H4 (cell line): ENCODE results near the genes INAFM1, CARD8 and ODAD1.

- RAMPAGE, long total RNA = no peak
These were observed 1.7 kb upstream of the INAFM1 start for GRCh38 chr19:47272924-47273444.

GRCh38 chr19:47274795-47275115 lies at the start of gene INAFM1:
INAFM1 (plus strand) TSS chr19:47274885.
- RAMPAGE, long total RNA = no peak

DNA sequence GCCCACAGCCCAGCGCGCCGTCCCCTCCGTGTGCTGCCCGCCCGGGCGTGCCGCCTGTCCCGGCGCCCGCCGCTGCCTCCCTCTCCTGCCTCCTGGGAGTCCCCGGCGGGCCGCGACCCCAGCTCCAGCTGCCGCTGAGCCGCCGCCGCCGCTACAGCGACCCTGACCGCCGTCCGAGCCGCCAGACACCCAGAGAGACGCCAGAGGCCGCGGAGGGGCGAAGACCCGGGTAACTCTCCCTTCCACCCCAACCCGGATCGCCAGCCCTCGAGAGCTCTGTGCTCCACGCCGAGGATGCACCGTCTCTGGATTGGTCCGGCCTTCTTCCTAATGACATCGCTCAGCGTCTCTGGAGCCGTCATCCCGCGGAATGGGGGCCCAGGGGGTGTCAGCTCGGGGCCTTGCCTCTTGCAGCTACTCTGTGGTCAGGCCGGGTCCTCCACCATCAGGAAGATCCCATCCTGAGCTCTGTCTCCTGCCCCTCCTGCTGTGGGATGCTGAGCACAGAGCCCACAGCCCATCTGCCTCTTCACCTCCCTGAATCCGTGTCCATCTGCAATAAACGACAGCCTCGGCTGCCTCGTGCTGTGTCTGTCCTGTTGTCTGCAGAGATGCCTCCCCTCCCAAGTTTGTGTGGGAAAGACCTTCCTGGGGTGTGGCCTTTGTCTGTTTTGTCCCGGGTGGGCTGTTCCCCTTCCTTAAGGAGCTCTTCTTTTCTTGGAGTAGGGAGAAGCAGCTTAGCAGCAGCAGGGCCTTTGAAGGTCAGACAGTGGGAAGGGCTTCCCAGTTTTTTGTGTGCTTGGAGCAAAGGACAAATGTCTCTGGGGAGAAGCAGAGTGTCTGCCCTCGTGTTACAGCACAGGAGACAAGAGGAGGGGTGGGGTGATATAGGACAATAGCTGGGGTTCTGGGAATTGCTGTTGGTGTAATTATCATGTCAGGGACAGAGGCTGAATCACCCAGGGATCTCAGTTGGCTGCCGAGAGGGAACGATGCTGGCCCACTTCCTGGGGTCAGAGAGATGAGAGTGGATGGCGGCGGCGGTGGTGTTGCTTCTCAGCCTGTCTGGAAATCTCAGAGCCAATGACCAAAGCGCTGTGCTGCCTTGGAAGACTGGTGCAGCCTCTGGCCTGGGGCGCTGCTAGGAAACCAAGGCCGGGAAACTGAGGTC lies 816 bp downstream of the INAFM1 start:
- RAMPAGE, long total RNA = no peak

- RAMPAGE, long total RNA = no peak
These were observed 13.4 kb upstream of the C5AR1 start for GRCh38 chr19:47296303-47296578.

DNA sequence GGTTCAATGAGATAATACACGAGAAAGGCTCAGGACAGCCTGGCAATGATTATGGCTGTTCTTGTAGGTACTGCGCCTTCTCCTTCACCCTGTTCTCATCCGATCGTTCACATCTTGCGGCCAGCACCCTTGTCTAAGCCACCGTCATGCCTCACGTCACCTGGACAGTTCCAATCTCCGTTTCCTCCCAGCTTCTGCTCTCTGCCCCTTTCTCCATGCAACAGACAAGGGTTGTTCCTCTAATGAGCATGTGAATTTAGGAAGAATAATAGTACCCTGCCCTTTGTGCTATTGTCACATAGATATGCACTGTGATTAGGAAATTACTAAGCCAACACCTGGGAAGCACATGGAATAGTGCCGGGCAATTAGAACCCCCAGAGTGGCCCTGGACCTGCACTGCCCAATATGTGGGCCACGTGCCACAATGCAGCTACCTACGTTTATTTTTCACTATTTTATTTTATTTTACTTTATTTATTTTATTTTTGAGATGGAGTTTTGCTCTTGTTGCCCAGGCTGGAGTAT lies 4.3 kb downstream of the C5AR1 start:
- RAMPAGE, long total RNA = no peak

DNA sequence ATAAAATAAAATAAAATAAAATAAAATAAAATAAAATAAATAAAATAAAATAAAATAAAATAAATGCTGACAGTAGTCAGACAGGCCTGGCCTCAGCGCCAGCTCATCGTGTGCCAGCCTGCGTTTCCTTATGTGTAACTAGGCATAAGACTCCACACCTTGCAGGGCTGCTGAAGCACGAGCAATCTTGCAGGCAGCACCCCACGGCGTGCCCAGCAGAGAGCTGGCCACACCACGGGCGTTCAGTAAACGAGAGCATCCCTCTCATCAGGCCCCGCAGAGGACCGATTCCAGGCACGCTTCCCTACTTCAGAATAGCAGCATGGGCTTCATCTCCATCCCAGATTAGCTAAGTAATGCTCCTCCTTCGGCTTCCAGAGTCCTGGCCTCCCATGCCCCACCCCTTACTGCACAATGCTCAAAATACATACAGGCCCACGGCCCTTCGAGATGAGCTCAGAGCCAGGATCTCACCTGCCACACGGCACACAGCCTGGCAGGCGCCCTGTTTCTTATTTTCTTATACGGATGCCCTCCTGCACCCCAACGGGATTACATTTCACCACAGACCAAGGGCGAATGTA lies 5.5 kb downstream of the NAPA start:
- RAMPAGE, long total RNA = no peak

- RAMPAGE, long total RNA = no peak
These were observed 3.2 kb downstream of the NAPA start for GRCh38 chr19:47511581-47512126.

DNA sequence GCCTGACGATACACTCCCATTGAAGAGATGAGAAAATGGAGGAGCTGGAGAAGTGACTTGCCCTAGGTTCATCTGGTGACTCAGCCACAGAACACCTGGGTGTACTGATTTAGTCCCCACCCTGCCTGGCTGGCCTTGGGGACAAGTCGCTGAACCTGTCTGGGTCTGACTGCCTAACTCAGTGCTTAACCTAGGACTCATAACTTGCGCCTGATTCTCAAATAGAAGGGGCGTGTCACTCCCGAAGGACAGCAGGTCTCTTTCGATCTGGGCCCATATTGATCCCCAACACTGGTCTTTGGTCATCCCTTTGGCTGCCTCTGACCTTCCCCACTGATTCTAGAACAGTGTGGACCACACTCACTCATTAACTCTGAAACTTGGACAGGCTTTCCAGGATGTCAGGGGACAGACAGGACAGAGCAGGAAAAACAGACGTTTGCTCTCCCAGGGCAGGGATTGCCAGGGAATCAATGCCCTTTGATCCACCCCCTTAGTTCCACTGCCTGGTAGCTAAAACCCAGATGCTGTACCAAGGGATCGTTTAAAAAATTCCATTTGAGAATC lies 7.4 kb upstream of the BICRA start:
- RAMPAGE, long total RNA = no peak

DNA sequence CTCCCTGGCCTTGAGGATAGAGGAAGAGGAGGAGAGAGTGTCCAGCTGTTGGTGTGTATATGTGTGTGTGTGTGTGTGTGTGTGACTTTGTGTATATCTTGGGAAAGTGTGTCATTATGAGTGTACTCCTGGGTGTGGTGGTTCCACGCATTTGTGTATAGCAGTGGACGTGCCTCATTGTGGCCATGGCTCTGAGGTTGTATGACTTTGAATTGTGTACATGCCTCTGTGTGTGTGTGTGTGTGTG lies 6.6 kb downstream of the EHD2 start:
- RAMPAGE, long total RNA = no peak

GRCh38 chr19:47736260-47736715 lies 9.1 kb upstream of the NOP53 start:
- RAMPAGE, long total RNA = no peak

- RAMPAGE, long total RNA = no peak
These were observed 2.8 kb upstream of the NOP53 start for GRCh38 chr19:47742579-47742864.

DNA sequence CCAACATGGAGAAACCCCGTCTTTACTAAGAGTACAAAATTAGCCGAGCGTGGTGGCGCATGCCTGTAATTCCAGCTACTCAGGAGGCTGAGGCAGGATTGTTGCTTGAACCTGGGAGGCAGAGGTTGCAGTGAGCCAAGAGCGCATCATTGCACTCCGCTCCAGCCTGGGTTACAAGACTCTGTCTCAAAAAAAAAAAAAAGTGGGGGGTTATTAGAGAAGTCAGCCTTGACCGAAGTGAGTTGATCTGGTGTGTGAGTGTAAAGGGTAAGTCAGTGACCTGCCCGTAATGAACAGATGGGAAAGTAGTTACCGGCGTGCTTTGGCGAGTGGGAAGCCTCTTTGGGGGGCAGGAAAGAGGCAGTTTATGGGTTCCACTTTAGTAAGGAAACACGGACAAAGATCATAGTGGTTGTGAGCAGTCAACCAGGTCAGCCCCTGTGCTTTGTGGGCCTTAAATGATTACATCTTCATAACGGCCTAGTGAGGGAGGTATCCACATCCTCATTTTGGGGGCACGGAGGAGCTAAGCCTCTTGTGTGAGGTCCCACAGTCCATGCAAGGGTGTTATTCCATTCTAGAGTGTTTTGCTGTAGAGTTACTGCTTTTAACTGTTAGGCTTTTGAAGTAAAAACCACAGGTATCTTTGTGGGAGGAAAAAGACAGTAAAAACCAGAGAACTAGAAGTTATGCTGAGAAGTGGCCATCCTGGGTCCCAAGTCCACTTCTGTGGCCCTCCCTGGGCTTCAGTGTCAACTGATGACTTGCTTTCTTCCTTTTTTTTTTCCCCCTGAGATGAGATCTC lies 3.8 kb downstream of the NOP53 start:
- RAMPAGE, long total RNA = no peak

DNA sequence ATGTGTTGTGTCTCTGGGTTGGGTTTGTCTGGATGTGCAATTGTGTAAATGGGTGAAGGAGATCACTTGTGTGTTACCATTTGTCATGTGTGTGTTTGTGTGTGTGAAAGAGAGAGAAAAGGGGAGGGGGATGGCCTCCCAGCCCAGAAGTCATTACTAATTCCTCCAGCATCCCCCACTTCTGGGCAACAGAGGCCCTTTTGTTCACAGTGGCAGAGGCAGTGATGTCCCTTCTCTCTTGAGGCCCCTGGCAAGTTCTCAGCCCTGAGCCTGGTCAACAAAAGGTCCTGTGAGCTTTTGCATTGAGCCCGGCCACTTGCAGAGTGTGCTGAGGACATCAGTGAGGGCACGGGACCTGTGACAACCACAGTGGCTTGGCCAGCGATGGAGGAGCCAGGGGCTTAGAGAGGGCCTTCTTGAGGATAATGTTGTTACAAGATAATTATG lies 4.5 kb upstream of the SELENOW start:
- RAMPAGE, long total RNA = no peak

DNA sequence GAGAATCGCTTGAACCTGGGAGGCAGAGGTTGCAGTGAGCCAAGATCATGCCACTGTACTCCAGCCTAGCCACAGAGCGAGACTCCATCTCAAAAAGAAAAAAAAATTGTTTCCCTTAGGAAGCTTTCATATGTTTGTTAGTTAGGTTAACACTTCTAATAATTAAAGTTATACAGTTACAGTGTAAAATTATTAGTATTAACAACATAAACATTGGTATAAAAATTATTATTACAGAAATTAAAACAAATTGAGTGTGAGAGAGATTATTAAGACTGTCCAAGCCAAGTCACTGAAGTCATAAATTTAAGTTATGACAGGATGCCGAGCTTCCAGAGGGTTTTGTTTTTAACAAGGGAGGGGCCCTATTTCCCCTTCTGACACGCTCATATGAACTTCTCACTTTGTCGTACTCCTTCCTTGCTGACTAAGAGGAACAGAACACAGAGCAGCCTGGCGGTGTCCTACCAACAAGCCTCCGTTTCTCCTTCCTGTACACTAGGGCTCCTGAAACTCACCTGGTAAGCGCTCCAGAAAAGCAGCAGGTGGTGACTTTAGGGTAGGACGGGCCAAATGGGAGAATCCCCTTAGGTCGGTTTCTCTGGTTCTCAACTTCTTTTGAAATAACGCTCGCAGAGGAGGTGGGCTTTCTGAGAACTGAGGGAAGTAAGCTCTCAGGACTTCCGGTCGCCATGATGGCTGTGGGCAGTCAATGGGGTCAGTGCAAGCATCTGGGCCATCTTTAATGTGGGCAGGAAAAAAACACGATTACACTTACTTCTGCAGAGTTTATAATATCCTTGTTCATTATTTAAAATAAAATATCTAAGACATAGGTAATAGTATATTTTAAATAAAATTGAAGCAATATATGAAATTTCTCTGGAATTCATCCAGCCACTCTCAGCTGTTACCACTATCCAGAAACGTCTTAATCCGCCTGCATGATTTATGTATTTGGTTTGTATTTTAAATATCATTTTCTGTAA lies at the start of gene CARD8:
Gene CARD8 (minus strand): TSS at position 639 of the 989 bp plus-strand sequence.
- RAMPAGE, long total RNA = start-site peak on the minus strand centred at position 625 of the sequence, 35 bp wide, 45 reads

GRCh38 chr19:48321776-48322400 lies at the start of gene ODAD1:
ODAD1 (minus strand) TSS chr19:48321971.
- RAMPAGE, long total RNA = no peak

GRCh38 chr19:48368846-48369446 lies 4.8 kb downstream of the SYNGR4 start:
- RAMPAGE, long total RNA = no peak

DNA sequence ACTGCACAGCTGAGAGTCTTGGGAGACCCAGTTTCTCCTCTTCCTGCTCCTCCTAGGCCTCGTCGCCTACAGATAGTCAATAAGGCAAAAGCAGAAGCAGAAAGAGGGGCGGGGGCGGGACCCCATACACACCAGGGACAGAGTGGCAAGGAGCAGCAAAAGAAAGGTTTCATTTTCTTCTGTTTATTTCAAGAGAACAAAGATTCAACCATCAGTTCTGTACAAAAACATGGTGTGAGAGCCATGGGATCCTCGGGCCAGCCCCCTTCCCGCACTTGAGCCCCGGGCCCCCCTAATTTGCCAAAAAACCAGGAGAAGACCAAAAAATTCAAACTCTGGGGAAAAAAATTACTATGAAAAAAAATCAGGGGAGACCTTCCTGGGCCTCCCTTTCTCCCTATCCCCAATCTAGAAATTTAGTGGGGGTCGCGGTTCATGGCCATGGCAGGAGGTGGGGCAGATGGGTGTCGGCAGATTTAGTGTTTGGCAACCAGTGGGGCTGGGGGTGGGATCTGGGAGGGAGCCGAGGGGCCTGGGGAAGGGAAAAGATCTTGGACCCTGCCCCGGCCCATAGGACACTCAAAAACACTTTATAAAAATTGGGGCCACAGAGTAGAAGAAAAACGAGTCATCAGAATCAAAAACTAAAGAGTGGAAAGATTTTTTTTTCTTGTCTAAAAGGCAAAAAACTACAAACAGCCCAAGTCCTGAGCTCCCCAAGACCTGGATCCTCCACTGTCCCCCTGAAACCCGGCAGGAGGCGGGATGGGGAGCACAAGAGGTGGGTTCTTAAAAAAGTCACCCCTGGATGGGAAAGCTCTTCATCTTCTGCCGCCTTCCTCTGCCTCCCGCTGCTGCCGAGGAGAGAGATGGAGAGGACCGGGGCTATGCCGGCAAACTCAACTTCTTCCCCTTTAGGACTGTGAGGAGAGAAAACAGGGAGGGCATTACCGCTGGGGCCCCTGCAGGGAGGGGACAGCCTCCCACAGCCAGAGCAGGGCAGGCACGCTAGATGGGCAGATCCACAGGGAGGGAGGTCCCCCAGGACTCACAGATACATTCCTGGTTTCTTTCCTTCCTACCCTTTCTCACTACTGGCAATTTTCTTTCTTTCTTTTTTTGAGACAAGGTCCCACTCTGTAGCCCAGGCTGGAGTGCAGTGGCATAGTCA lies 8.6 kb downstream of the KDELR1 start:
- RAMPAGE, long total RNA = no peak

- RAMPAGE, long total RNA = no peak
These were observed 25.7 kb downstream of the GRIN2D start for GRCh38 chr19:48419084-48419671.

DNA sequence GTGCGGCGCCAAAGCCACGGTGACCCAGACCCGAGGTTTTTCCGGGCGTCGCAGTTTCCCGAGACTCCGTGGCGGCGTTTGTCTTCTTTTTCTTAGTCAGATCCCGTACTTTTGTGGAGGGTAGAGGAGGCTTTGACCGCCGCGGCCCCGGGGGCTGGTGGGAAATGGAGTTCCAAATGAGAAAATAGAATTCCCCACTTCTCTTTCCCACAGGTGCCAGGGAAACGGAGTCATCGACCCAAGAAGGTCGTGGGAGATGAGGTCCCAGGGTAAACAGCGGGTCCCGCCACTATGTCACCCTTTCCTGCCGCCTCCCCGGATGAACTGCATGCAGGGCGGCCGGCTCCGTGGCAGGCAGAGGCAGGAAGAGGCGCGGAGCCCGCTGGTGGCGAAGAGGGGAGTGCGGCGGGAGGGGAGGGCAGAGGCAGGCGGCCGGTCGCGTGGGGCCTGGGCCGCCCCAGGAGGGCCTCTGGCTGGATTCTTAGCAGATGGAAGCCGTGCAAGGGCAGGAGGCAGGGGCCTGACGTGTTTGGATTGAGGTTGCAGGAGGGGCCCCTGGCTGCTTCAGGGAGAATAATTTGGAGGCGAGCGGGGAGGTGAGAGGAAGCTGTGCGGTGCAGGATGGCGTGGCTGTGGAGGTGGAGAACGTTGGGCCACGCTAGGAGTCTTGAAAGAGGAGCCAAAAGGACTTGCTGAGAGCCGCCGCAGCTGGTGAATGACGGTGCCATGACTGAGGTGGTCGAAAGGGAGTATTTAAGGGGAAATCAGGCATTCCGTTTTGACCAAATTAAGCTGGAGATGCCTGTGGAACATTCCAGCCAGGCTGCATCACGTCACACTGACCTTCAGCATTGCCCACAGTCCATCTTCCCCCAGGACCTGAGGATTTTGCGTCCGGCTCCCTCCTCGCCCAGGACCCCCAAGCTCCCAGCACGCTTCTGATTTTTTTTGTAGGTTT lies 11.6 kb downstream of the CYTH2 start:
- RAMPAGE, long total RNA = no peak

DNA sequence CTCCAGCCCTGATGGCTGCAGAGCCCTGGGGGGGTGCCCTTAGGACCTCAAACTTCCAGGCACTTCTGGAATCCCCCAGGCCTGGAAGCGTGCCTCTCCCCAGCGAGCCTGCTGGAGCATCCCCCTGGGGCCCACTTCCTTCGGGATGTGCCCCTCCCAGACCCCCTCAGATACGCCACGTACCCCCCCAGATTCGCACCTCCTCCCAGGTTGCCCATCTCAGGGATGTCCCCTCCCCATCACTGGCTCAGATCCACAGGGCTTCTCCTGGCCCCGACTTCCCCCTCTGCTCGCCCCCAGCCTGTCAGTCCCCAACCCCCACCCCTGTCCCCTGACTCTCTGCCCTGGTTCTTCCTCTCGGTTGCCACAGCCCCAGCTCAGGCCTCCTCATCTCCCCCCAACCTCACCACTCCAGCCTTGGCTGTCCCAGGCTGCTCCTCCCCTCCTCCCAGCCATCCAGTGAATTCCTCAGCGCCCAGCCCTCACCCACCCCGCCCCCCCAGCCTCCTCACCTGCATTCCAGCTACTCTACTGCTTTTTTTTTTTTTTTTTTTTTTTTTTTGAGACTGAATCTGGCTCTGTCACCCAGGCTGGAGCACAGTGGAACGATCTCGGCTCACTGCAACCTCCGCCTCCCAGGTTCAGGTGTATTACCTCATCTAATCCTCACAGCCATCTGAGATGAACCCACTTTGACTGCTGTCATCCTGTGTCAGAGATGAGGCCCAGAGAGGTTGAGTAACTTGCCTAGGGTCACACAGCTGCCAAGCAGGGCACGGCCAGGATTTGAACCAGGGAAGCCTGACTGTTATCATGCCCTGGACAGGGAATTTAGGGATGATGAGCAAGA lies 2.4 kb downstream of the SULT2B1 start:
- RAMPAGE, long total RNA = no peak